PC-3 (cell line): ENCODE results near the genes RPUSD1, C1QTNF8, TPSD1 and BAIAP3.

DNA sequence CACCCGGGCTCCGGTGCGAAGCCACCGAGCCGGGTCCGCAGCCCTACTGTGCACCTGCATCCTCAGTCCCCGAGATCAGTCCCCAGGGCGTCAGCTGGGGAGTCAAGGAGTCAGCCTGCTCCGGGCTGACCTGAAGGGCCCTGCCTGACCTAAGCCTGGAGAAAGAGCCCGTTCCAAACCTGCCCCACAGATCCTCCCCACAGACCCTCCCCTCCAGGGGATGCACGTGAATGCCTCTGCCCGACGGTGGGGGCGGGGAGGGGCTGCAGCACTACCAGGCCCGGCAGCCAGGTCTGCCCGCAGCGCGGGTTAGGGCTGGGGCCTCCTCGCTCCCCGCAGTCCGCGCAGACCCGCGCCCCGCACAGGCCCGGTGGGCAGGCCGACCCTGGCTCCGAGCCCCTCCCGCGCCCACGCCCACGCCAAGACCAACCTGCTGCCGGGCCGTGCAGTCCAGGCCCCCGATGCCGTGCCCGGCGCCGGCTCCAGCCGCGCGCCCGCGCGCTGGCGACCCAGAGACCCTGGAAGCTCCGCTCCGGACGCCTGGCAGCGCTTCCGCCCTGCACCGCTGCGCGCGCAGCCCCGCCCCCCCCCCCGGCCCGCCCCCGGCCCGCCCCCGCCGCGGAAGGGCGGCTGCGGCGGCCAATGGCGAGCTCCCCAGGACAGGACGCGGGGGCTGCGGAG is at the start of gene RPUSD1:
Gene RPUSD1, minus strand, starts transcription at position 556 of the 681 bp plus-strand sequence.
- RAMPAGE, long total RNA: no peak

GRCh38 chr16:1089473-1090161 is 6.4 kb downstream of the C1QTNF8 start:
- RAMPAGE, long total RNA: no peak

DNA sequence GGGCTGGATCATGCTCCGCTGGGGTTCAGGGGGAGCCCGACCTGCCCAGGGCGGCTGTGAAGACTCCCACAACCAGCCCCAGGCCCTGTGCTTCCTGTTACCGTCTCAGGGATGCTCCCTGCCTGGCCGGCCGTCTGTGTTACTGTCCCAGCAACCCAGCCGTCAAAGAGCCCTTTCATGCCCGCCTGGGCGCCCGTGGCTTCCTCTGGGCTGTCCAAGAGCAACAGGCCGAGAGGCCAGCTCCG is at the start of gene C1QTNF8:
Gene C1QTNF8, minus strand, starts transcription at position 211 of the 245 bp plus-strand sequence.
- RAMPAGE, long total RNA: no peak

GRCh38 chr16:1154364-1155296 is 1.7 kb downstream of the CACNA1H start:
- RAMPAGE, long total RNA: no peak

DNA sequence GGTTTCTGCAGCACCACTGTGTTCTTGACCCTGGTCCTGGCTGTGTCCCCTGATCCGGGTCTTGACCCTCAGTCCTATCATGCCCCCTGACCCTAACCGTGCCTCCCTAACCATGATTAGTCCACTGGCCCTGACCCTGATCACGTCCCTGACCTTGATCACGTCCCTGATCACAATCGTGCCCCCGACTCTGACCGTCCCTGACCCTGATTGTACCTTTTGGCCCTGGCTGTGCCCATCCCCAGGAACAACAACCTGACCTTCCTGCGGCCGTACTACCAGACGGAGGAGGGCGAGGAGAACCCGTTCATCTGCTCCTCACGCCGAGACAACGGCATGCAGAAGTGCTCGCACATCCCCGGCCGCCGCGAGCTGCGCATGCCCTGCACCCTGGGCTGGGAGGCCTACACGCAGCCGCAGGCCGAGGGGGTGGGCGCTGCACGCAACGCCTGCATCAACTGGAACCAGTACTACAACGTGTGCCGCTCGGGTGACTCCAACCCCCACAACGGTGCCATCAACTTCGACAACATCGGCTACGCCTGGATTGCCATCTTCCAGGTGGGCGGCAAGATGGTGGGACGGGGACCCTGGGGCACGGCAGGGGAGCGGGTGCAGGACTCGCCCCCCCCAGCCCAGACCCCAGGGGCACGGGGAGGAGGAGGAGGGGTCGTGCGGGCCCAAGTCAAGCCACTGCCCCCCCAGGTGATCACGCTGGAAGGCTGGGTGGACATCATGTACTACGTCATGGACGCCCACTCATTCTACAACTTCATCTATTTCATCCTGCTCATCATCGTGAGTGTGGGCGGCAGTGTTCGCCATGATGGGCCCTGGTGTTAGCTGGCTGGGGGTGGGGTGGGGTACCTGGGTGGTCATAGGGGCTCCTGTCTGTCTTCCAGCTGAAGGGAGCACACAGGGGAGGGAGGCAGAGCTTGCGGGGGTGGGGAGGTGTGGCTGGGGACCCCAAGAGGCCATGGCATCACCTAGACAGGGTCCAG is 24.8 kb downstream of the TPSG1 start:
- RAMPAGE, long total RNA: no peak

DNA sequence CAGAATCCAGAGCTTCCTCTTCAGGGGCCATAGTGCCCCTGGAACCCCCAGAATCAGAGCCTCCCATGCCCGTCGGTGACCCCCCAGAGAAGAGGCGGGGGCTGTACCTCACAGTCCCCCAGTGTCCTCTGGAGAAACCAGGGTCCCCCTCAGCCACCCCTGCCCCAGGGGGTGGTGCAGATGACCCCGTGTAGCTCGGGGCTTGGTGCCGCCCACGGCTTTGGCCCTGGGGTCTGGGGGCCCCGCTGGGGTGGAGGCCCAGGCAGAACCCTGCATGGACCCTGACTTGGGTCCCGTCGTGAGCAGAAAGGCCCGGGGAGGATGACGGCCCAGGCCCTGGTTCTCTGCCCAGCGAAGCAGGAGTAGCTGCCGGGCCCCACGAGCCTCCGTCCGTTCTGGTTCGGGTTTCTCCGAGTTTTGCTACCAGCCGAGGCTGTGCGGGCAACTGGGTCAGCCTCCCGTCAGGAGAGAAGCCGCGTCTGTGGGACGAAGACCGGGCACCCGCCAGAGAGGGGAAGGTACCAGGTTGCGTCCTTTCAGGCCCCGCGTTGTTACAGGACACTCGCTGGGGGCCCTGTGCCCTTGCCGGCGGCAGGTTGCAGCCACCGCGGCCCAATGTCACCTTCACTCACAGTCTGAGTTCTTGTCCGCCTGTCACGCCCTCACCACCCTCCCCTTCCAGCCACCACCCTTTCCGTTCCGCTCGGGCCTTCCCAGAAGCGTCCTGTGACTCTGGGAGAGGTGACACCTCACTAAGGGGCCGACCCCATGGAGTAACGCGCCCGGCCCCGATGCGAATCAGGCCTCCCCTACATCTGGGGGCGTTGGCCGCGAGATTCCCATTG is 4.0 kb downstream of the TPSG1 start:
- RAMPAGE, long total RNA: no peak

- RAMPAGE, long total RNA: no peak
Measured at GRCh38 chr16:1255776-1256274, at the start of gene TPSD1. TSS of gene TPSD1 (plus strand) at chr16:1256069.

GRCh38 chr16:1256497-1256880 is 620 bp downstream of the TPSD1 start:
- RAMPAGE, long total RNA: no peak

DNA sequence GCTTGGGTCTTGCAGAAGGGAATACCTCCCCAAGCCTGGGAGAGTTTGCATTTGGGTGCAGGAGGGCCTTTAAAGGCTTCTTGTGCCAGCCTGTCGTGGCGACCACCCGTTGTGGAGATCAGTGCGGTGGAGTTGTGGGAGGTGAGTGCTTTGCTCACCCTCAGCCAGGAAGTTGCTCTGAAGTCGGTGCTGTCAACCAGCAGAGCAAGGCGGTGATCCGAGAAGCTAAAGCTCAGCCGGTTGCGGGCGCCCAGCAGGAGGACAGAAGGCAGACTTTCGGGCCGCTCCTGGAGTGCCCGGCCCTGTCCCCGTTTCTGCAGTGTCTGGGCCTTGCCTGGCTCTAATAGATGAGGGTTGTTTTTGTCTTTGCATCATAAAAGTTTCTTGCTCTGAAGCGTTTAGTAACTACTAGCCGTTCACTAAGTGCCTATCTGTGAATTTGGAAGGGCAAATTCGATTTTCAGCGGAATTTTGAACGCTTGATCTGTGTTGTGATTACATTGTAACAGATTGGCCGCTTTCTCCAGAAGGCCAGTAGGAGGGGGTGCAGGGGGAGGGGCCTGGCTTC is 1.5 kb downstream of the UBE2I start:
- RAMPAGE, long total RNA: no peak

DNA sequence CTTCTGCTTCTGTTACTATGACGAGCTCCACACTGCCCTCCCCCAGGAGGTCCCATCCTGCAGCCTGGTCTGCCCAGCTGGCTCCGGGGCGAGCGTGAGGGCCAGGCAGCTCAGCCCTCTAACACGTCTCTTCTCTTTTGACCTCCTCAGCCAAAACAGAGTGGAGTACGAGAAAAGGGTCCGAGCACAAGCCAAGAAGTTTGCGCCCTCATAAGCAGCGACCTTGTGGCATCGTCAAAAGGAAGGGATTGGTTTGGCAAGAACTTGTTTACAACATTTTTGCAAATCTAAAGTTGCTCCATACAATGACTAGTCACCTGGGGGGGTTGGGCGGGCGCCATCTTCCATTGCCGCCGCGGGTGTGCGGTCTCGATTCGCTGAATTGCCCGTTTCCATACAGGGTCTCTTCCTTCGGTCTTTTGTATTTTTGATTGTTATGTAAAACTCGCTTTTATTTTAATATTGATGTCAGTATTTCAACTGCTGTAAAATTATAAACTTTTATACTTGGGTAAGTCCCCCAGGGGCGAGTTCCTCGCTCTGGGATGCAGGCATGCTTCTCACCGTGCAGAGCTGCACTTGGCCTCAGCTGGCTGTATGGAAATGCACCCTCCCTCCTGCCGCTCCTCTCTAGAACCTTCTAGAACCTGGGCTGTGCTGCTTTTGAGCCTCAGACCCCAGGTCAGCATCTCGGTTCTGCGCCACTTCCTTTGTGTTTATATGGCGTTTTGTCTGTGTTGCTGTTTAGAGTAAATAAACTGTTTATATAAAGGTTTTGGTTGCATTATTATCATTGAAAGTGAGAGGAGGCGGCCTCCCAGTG is 8.7 kb upstream of the BAIAP3 start:
- RAMPAGE, long total RNA: no peak

- RAMPAGE, long total RNA: no peak
Measured at GRCh38 chr16:1333398-1333755, at the start of gene BAIAP3. TSS of gene BAIAP3 (plus strand) at chr16:1333645.

GRCh38 chr16:1363645-1364128 is 12.0 kb downstream of the GNPTG start:
- RAMPAGE, long total RNA: no peak

DNA sequence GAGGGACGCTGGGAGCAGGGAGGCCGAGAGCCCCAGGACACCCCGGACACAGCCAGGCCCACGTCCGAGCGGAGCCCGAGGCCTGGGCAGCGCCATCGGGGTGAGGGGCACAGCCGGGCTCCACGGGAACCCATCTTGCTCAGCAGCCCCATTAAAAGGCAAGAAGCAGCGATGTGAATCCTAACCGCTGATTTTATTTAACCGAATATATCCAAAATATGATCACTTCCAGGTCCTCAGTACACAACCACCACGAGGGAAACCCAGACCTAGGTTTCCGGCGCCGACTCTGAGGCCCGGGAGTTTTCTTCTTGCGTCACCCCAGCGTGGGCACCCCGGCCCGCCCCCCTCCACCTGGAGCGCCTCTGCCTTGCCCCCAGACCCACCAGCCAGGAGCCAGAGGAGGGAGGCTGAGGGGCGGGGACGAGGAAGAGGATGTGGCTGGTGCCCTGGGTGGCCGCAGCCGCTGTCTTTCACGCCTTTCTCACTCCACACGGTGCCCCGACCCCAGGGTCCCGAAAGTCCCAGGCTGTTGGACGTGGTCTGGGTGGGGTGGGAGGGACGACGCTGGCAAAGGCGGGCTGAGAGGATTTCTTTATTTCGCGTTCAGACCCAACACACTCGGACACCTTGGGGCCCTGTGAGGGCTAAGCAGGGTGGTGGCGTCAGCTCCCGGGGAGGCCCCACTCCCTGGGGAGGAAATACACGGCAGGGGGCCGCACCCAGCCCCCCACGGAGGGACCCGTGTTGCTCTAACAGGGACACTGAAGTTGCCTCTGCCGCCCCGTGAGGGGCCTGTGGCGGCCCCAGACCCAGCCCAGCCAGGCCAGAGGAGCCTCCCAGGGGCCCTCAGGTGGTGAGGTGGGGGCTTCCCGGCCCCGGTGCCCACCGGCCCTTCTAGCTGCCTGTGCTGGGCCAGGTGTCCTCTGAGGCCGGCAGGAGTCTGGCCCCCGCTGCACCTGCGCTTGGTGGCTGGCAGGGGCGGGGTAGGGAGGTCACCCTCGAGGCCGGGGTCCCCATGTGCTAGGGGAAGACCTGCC is 725 bp upstream of the CCDC154 start:
- RAMPAGE, long total RNA: no peak

DNA sequence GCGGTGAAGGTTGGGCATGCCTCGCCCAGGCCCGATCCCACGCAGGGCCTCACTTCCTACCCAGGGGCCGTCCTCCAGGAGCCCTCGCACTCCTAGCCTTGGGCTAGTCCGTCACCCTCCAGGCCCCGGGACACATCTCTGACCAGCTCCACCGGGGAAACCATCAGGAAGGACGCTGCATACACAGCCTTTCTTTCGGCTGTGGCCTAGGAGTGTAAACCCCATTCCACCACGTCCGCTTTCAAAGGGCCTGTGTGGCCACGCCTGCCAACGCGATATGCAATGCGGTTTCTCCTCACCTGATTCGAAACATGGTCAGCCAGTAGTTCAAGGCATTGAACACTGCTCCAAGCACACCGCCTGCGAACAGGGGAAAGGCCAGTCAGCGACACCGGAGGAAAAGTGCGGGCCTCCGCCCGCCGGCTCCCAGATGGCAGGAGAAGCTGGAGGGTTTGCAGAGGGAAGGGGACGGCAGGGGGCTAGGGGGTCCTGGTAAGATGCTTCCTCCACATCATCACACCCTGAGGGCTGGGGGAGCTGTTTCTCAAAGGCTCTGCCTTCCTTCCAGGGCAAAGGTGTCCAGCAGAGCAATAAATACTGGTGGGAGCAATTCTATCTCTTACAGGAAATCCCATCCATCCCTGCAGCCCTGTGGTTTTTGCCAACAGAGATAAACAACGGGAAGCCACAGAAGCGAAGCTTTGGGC is 9.3 kb upstream of the CCDC154 start:
- RAMPAGE, long total RNA: no peak

GRCh38 chr16:1457051-1457795 is 12.9 kb upstream of the CCDC154 start:
- RAMPAGE, long total RNA: no peak

- RAMPAGE, long total RNA: no peak
Measured at GRCh38 chr16:1493704-1494070, 527 bp downstream of the TELO2 start.

- RAMPAGE, long total RNA: no peak
Measured at GRCh38 chr16:1494071-1495237, 1.3 kb downstream of the TELO2 start.

DNA sequence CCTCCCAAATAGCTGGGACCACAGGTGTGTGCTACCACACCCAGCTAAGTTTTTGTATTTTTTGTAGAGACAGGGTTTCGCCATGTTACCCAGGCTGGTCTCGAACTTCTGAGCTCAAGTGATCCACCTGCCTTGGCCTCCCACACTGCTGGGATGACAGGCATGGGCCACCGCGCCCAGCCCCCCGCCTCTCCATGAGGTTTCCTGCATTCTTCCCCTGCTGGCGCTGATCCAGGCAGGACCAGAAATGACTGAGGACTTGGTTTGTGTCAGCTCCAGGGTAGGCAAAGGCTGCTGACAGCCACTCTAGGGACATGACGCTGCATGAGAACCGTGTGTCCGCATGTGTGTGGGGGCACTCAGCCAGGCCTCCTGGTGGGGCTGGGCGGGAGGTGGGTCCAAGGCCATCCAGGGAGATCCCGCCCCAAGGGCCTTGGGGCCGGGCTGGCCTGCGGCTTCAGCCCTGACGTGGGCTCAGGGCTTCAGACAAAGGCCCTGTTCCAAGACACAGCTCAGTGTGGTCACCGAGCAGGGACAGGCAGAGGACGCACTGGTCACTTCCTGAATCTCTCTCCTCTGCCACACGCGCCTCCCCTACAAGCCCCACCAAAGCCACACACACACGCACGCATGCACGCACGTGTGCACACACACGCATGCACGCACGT is 5.6 kb upstream of the TMEM204 start:
- RAMPAGE, long total RNA: no peak

DNA sequence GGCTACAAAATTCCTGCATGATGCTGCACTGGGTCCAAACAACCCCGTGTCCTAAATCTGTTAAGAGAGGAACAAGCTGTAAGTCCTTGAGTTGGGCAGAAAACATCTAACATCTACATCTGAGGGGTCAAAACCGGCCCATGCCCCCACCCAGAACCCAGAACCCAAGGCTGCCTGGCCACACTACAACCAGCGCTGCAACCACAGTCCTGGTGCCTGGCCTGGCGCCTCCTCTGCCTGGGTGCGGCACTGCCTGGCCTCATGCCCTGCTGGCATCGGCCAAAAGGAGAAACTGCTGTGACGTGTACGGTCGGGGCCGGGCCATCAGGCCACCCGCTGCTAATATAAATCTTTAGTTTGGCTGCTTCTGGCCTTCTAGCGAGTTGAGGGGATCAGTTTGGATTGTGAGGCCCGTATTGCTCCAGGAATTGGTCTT is 22.7 kb downstream of the TMEM204 start:
- RAMPAGE, long total RNA: no peak

- RAMPAGE, long total RNA: no peak
Measured at GRCh38 chr16:1712404-1712689, 6.4 kb downstream of the MAPK8IP3 start.